Right lobe of liver (tissue), 4 donors: ENCODE measurements around a stretch of chr11.

GRCh38 chr11:61162039-61162897 lies 1.0 kb upstream of the VPS37C start:
- PRO-cap, 4 experiments: no peak in any of the 4 experiments
- RAMPAGE, long total RNA, 2 experiments: no peak in any of the 2 experiments

- PRO-cap, 4 experiments: peak in 2 of 4 experiments; most common plus-strand start chr11:61164477 (in 2); most common minus-strand start chr11:61164280 (in 1)
- RAMPAGE, long total RNA, 2 experiments: no peak in any of the 2 experiments
Measured at GRCh38 chr11:61164087-61164827, 3.0 kb upstream of the VPS37C start.

DNA sequence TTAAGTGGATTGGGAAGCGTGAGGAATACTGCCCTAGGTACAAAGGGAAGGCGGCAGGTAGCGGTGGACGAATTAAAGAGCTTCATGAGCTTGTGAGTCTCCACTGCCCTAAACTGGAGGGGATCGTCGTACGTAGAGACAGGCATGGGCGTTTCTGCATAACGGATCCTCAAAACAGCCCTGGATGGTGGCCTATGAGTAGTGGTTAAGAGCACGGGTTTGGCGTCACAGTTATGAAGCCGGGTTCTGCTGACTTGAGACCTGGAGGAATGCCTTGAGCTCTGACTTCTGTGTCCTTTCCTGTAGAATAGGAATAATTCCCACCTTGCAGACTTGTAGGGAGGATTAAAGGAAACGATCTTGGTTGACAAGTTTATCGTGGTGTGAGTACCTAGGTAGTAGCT lies 362 bp downstream of the TMEM138 start:
- PRO-cap, 4 experiments: no peak in any of the 4 experiments
- RAMPAGE, long total RNA, 2 experiments: no peak in any of the 2 experiments

- PRO-cap, 4 experiments: no peak in any of the 4 experiments
- RAMPAGE, long total RNA, 2 experiments: no peak in any of the 2 experiments
Measured at GRCh38 chr11:61437384-61438272, 7.7 kb downstream of the SDHAF2 start.

DNA sequence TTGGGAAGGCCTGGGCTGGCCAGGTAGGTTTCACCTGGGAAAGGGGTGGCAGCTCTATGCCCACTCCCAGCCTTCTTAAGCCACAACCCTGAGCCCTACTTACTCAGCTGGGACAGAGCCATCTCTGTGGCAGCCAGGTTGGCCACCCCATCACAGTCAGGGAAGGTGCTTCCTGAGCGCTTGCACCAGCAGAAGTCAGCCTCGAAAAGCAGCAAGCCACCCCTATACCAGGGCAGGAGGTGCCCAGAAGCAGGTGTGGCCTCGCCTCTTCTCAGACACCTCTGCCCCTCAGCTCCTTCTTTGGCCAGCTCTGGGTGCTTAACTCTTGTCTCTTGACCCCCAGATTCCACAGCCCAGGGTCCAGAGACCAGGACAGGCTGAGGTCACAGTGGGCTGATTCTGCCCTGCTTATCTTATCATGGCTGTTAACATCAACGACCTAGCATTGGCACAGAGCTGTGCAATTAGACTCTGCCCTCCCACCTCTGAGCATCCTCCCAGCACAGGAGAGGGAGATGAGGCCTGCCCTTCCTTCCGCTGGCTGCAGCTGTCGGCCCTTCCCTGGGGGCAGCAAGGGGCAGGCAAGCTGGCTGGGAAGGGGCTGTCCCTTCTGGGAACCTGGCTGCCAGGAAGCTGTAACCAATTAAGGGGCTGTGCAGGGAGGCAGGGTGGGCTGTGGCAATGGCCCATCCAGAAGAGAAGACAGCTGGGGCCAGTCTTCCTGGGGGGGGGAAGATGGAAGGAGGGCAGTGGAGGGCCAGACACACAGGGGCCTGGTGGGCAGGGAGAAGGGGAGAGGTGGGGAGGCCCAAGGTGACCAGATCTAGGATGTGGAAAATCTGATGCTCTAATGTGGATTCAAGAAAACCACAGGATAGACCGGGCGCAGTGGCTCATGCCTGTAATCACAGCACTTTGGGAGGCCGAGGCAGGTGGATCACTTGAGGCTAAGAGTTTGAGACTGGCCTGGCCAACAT lies 22.5 kb downstream of the LRRC10B start:
- PRO-cap, 4 experiments: peak in 4 of 4 experiments; most common plus-strand start position 513 of the sequence (in 2); most common minus-strand start position 283 of the sequence (in 4)
- RAMPAGE, long total RNA, 2 experiments: start-site peak on the minus strand in 2 of 2 experiments, centred at positions 200 to 346 of the sequence, 76 to 329 reads per replicate

DNA sequence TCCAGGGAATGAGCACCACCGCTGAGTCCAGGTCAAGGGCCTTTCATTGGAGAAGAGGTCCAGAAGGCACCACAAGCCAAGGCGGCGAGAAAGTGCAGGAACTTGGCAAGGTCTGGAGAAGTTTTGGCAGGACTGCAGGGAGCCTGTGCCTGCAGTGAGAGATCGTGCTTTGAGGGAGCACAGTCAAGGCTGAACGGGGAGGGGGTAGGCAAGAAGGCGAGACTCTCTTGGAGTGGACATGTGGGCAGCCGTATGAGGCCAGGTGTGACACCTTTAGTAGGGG lies 30.4 kb downstream of the LRRC10B start:
- PRO-cap, 4 experiments: no peak in any of the 4 experiments
- RAMPAGE, long total RNA, 2 experiments: no peak in any of the 2 experiments

GRCh38 chr11:61553605-61554071 lies 27.2 kb downstream of the SYT7 start:
- PRO-cap, 4 experiments: peak in 4 of 4 experiments; most common minus-strand start chr11:61553833 (in 4)
- RAMPAGE, long total RNA, 2 experiments: no peak in any of the 2 experiments

DNA sequence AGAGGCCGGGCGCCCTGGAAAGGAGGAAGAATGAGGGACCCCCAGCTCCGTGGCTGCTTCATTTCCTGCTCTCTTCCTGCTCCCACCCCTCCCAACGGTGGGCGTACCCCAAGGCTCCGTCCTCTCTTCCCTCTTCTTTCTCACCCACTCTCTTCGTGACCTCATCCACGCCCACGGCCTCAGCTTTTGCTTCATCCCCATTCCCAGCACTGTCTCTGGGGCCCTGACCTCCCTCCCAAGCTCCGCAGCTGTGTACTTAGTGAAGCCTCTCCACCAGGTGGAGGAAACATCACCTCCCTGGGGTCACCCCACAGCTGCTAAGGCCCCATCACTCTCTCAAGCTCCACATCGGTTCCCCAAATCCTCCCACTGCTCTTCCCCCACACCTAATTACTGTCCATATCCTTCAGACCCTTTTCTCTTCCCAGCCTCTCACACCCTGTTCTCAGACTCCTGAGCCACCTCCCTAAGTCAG lies 7.8 kb upstream of the SYT7 start:
- PRO-cap, 4 experiments: no peak in any of the 4 experiments
- RAMPAGE, long total RNA, 2 experiments: no peak in any of the 2 experiments

DNA sequence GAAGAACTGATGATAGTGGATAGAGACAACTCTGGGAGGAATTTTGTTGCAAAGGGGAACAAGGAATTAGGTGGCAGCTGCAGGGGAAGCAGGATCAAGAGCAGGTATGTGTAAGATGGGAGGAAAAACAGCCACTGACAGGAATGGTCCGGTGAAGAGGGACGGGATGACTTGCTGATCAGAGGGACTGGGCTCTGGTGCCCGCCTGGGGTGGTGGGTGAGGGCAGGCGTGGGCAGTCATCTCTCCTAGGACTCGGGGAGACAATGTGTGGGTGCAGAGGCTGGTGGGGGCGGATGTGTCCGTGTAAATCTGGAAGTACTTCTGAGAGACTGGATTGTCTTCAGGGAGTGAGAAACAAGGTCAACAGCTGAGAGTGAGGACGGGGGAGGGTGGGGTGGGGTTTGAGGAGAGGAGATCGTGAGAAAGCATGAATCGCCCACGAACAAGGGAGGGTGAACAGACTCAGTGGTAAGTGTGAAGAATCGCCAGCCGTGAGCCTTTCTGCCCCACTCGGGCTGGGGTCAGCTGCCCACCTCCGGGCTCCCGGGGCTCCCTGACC lies 13.6 kb upstream of the SYT7 start:
- PRO-cap, 4 experiments: no peak in any of the 4 experiments
- RAMPAGE, long total RNA, 2 experiments: no peak in any of the 2 experiments

DNA sequence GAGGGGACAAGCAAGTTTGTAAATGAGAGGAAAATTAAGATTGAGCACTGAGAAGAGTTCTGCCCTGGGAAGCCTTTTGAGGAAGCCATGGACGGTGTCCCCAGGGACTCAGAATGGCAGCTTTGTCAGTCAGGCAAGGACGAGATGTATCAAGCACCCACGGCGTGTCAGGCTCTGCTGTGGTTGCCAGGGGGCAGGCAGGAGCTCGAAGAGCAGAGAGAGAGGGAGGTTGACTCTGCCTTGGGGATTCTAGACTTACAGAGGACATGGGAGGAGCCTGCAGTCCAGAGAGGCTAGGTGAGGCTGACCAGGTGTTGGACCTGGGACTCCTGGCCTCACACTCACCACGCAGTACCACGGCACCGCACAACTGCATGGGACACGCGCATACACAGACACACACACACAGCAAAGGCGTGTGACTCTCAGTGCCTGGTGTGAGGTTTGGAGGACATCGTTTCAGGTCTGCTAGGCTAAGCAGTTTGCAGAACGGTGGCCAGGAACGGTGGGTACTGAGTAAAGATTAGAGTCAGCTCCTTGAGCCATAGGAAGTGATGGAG lies 29.2 kb upstream of the SYT7 start:
- PRO-cap, 4 experiments: no peak in any of the 4 experiments
- RAMPAGE, long total RNA, 2 experiments: no peak in any of the 2 experiments

DNA sequence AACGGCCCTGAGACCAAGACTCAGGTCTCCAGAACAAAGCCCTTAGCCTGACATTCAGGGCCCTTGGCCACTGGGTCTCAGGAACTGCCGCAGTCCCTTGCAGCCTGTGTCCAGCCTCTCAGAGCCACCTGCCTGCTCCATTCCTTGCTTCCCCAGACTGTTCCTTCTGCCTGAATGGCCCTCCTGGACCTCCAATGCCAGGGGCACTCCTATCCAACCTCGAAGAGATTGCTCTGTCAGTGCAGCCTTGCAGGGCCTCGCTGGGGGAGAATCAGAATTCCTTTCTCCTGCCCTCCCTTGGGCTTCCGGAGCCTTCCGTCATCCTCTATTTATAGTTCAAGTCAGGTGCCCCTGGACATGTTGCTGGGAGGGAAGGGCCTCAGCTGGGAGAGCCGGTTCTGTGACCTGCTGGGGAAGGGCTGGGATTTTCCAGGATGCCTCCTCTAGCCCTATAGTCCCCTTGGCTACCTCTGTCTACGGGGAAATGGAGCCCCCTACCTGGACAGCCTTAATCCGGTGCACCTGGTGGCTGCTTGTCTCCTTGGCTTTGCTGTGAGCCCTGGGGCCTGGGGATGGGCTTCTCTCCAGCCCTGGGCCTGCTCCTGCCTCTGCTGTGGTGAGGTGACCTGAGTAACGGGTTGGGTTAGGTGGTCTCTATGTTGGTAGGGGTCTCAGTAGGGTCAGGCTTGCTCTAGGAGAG lies 45.8 kb upstream of the SYT7 start:
- PRO-cap, 4 experiments: no peak in any of the 4 experiments
- RAMPAGE, long total RNA, 2 experiments: no peak in any of the 2 experiments

GRCh38 chr11:61681852-61682678 lies 1.9 kb downstream of the DAGLA start:
- PRO-cap, 4 experiments: peak in 1 of 4 experiments; most common plus-strand start chr11:61682503 (in 1); most common minus-strand start chr11:61682115 (in 1)
- RAMPAGE, long total RNA, 2 experiments: start-site peak on the plus strand in 2 of 2 experiments, at chr11:61682288-61682540 at its widest, 6 to 25 reads per replicate

DNA sequence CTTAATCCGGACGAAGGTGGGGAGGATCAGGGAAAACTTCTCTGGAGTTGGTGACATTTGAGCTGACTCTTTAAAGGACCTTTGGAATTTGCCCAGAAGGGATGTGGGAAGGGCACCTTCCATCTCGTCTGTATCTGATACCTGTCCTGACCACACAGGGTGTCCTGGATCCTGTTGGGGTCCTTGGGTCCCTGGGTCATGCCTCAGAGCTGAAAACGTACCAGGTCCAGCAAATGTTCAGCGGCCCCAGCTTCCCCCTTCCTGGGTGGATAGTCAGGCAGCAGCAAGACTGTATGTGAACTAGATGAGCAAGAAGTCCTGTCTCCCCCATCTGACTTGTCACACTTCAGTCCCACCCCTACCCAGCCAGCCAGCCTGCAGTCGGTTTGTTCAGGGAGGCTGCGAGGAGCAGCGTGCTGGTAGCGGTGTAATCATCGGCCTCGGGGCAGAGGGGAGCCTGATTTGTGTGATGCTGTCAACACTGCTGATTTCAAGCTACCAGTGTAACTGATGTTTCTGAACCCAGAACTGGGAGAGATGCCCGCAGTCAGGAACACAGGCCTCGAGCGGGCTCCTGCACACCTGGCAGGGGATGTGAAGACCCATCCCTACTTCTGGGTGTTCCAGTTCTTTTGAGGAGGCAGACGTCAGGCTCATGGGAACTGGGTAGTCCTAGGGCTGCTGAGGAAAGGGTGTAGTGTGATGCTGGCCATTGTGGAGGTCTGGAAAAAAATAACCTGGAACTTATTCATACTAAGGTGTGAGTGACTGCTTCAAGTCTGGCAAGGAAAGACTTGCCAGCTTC lies 9.5 kb downstream of the TMEM258 start:
- PRO-cap, 4 experiments: peak in 1 of 4 experiments; most common minus-strand start position 136 of the sequence (in 1)
- RAMPAGE, long total RNA, 2 experiments: no peak in any of the 2 experiments

DNA sequence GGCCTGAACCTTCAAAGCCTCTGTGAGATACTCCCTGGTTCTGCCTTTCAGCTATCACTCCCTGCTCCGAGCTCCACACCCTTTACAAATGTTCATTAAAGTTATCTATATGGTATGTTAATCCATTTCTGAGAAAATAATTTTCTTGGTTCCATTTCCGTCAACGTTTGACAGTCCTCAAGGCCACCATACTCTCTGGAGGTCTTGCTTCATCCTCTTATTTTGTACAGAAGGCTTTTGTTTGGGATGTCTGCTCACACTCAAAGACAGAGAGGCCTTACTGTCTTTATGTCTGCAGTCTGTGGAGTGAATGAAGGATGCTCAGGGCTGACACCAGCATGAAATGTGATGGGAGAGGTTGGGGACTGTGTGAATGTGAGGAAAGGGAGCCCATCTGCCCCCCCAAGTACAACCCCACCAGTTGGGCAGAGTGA lies 1.7 kb upstream of the FADS2 start:
- PRO-cap, 4 experiments: no peak in any of the 4 experiments
- RAMPAGE, long total RNA, 2 experiments: no peak in any of the 2 experiments

DNA sequence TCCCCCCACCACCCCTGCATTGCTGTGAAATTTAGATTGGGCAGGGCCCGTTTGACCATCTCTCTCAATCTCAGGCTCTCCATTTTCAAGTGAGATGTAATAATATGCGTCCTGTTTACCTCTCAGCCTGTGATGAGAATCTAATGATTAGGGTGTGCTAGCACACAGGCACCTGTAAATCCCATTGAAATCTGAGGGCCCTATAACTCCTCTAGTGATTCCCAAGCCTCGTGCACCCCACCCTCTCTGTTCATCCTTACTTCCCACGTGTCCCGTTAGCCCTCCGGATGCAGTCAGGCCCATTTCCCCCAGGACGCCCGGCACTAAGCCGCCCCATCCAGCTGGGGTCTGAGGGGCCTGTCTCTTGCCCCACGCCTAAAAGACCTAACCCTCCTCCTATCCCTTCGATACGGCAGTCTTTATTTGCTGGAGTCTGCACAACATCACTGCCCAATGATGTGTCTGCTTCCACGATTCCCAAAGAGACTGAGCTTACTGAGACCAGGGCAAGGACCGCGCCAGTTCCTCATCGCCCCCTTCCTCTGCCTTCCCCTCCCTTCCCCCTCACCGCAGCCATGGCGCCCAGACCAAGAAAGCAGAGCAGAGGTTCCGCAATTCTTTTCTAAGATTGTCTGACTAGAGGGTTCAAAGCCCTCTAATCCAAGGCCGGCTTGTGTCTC lies 1.1 kb upstream of the FADS2 start:
- PRO-cap, 4 experiments: peak in 2 of 4 experiments; most common plus-strand start position 567 of the sequence (in 1); most common minus-strand start position 488 of the sequence (in 2)
- RAMPAGE, long total RNA, 2 experiments: no peak in any of the 2 experiments

DNA sequence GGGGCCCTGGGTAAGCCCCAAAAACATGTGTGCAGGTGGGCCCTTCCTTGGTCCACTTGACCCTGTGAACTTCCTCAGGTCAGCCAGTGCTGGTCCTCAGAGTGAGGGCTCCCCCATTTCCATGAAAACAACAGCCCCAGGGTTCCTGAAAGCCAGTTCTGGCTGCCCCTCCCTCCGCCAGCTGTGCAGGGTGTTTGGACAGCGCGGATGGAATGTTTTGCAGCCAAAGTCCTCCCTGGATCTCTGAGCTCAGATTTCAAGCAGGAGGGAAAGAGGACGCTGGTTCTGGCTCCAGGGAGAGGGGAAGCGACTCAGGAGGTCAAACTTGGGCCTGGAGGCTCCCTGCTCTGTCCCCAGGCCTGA lies 6.2 kb upstream of the RAB3IL1 start:
- PRO-cap, 4 experiments: peak in 1 of 4 experiments; most common plus-strand start position 252 of the sequence (in 1)
- RAMPAGE, long total RNA, 2 experiments: no peak in any of the 2 experiments

GRCh38 chr11:62144646-62145459 lies 21.0 kb downstream of the INCENP start:
- PRO-cap, 4 experiments: no peak in any of the 4 experiments
- RAMPAGE, long total RNA, 2 experiments: no peak in any of the 2 experiments

DNA sequence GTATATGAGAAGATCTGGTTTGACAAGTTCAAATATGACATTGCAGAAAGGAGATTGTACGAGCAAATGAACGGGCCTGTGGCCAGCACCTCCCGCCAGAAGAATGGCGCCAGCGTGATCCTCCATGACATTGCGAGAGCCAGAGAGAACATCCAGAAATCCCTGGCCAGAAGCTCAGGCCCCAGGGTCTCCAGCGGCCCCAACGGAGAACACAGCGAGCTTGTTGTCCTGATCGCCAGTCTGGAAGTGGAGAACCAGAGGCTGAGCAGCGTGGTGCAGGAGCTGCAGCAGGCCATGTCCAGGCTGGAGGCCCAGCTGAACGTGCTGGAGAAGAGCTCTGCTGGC lies 20.7 kb upstream of the SCGB1D1 start:
- PRO-cap, 4 experiments: no peak in any of the 4 experiments
- RAMPAGE, long total RNA, 2 experiments: no peak in any of the 2 experiments

GRCh38 chr11:62341665-62342480 lies 4.6 kb downstream of the ASRGL1 start:
- PRO-cap, 4 experiments: no peak in any of the 4 experiments
- RAMPAGE, long total RNA, 2 experiments: no peak in any of the 2 experiments

GRCh38 chr11:62360574-62361040 lies 23.4 kb downstream of the ASRGL1 start:
- PRO-cap, 4 experiments: no peak in any of the 4 experiments
- RAMPAGE, long total RNA, 2 experiments: no peak in any of the 2 experiments